Helper T cell (primary cell): Measurements from ENCODE around the genes PTPRJ, TRIM51G and OR5L1.

DNA sequence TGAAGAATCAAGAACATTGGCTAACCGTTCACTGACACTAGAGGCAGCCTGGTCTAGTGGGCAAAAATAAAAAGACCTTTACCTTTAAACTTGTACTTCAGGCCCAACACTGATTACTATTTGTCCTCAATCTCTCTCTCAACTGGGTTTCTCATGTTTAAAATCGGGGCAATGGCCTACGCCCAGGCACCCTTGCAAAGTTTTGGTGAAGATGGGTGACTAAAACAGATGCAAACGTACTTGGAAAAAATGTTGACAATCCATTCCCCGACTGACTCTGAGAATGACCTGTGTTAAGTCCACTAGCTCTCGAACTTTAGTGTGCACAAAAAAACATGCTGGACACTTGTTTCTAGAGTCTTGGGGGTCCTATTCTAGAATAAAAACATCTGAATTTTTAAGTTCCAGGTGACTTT lies 48.5 kb upstream of the RAPSN start:
- PRO-cap, 2 experiments: no peak in any of the 2 experiments

DNA sequence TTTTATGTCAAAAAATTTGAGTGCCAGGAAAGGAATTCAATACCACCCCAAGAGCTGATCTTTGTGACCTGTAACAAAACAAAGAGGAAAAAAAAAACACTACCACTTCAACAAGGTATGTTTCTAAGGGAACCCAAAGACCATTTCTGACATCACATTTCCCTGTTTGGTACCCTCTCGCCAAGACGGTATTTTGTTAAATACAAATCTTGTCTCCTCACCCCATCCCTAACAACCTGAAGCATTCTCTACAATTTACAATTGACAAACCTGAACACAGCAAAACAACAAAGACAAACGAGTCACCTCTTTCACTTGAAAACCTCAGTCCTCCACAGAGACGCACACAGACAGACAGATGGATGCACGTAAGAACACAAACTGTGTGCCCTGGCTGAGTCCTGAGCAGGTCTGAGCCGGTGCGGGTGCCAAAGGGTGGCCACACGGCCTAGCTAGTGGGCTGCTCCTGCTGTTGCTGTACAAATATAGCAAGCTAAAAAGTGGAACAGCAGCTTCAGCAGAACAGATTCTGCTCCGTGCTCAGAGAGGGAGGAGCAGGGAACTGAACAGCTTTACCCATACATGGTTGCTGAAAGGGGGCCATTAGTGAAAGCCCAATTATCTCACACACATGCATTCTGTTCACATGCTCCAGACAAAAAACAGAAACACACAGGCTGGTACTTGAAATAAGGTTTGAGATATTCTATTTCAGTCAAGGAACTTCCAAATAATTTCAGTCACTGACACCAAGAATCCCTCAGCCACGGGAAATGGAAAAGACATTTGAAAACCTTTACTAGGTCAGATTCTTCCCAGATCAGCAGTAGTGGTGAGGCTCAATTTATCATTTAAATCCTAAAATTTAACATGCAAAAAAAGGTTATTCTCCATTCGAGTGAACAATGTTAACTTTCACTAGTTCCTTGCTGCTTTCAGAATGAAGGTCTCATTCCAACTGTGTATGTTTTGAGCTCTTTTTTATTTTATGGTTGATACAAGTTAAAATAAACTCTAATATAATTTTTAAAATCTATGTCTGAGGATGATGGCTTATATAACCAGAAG lies 28.4 kb downstream of the CELF1 start:
- PRO-cap, 2 experiments: peak in 2 of 2 experiments; most common plus-strand start position 345 of the sequence (in 2); most common minus-strand start position 356 of the sequence (in 1)

GRCh38 chr11:47640604-47640917 lies 1.8 kb downstream of the MTCH2 start:
- PRO-cap, 2 experiments: no peak in any of the 2 experiments

DNA sequence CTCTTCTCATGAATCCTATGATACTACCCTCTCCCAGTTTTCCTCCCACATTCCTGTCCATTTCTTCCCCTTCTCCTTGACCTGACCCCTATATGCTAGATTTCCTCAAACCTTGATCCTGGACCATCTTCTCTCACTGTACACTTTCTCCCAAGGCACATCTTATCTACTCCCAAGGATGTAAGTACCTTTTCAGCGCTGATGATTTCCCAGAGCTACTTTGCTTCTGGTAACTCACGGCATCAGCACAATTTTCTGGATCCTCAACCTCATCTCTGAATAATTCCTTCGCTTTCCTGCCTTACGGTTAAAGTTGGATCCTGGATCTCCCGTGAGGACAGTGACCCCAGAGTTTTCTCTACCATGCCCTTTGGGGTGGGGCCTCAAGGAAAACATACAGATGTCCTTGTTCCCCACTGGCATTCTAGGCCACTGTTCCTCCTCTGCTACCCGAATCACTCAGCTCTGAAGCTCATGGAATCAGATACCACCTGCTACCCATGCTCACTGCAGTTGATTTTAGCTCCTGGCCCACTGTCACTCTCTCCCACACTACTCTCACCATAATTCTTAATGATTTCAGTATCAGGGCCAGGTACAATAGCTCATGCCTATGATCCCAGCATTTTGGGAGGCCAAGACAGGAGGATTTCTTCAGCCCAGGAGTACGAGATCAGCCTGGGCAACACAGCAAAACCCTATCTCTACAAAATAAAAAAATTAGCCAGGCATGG lies 5.9 kb downstream of the NUP160 start:
- PRO-cap, 2 experiments: no peak in any of the 2 experiments

- PRO-cap, 2 experiments: no peak in any of the 2 experiments
These were observed 16.9 kb upstream of the NUP160 start for GRCh38 chr11:47865086-47865327.

DNA sequence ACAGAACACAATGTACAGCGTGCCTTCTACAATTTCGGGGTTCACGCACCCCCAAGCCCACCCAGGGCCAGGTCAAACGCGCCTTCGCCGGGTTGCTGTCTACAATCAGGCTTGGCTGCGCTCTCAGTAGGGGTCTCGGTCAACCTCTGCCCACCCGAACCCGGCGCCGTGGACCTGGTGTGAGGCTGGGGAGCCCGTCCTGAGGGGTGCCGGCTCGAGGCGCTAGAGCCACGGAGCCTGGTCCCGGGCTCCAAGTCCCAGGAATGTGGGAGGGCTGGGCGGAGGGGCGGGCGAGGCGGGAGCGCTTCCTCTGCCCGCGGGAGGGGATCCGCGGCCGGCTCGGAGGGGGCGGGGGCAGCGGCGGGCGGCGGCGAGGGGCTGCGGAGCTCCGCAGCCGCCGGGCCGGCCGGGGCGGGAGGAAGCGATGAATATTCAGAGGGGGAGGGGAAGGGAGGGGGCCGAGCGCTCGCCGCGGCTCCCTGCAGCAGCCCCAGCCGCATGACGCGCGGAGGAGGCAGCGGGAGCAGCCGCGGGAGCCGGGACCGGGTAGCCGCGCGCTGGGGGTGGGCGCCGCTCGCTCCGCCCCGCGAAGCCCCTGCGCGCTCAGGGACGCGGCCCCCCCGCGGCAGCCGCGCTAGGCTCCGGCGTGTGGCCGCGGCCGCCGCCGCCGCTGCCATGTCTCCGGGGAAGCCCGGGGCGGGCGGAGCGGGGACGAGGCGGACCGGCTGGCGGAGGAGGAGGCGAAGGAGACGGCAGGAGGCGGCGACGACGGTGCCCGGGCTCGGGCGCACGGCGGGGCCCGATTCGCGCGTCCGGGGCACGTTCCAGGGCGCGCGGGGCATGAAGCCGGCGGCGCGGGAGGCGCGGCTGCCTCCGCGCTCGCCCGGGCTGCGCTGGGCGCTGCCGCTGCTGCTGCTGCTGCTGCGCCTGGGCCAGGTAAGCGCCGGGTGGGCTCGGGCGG lies at the start of gene PTPRJ:
PTPRJ (plus strand) TSS at position 487 of the 961 bp plus-strand sequence.
- PRO-cap, 2 experiments: peak in 2 of 2 experiments; most common plus-strand start position 499 of the sequence (in 2); most common minus-strand start position 677 of the sequence (in 2)

DNA sequence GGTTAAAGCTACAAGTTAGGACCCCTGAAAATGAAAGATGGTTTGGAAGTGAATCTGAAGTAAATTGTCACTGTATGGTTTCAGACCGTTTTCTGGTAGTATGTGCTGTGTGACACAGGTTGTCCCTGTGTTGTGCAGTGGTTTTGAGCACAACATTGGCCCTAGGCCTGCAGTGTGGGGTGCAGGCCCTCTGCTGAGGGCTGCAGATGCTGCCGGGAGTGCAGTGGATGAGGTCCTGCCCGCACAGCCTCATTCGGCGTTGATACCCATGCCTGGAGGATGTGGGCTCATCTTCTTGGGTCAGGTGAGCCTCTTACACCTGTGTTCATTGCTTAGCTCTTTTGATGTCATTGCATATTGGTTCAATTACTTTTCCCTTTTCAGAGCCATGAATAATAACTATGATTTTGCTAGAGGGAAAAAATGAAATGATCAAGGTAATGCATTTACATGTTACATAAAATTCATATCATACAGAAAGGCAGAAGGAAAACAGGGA lies 48.6 kb downstream of the PTPRJ start:
- PRO-cap, 2 experiments: peak in 2 of 2 experiments; most common plus-strand start position 252 of the sequence (in 2); most common minus-strand start position 237 of the sequence (in 1)

GRCh38 chr11:48079187-48080081 lies 99.1 kb downstream of the PTPRJ start:
- PRO-cap, 2 experiments: no peak in any of the 2 experiments

DNA sequence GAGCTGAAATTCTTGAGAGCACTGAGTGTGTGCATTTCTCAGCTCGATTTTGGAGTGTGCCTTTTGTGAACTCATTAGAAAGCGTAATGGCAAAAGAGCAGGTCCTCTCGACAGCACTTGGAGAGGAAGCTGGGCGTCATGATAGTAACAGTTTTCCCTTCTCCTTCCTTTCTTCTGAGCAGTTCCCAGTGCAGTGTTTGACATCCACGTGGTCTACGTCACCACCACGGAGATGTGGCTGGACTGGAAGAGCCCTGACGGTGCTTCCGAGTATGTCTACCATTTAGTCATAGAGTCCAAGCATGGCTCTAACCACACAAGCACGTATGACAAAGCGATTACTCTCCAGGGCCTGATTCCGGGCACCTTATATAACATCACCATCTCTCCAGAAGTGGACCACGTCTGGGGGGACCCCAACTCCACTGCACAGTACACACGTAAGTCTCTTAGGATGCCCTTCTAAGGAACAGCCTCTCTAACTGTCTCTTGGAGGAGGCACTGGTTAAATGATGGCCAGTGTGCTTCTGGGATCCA lies 80.7 kb upstream of the OR4B1 start:
- PRO-cap, 2 experiments: no peak in any of the 2 experiments

DNA sequence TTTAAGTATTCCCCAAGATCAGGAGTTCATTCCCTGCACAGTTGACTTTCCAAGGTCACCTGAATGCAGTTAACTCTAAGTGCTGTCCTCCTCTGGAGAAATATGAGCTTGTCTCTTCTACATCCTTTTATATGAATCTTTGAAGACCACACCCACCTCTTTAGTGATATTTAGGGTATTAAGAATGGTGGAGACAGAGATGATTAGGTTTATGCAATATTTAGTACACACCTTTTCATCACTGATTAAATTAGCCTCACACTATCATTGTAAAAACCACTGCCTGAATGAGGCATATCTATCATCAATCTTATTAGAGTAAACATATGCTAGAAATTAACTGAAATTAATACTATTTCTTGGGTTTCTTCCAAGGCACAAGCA lies at the start of gene TRIM51G:
TRIM51G (minus strand) TSS at position 96 of the 384 bp plus-strand sequence.
- PRO-cap, 2 experiments: no peak in any of the 2 experiments

- PRO-cap, 2 experiments: no peak in any of the 2 experiments
These were observed 208.4 kb upstream of the OR4C12 start for GRCh38 chr11:50190785-50190993.

GRCh38 chr11:55811152-55811664 lies at the start of gene OR5L1:
OR5L1 (plus strand) TSS chr11:55811367.
- PRO-cap, 2 experiments: no peak in any of the 2 experiments

DNA sequence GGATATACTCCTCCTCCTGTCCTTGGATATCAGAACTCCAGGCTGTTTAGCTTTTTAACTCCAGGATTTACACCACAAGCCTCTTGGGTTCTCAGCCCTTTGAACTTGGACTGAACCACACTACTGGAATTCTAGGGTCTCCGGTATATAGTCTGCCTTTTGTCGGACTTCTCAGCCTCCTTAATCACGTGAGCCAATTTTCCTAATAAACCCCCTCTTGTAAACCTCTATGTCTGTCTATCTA lies 22.7 kb downstream of the OR9G1 start:
- PRO-cap, 2 experiments: no peak in any of the 2 experiments

- PRO-cap, 2 experiments: no peak in any of the 2 experiments
These were observed 105.3 kb upstream of the OR5AK2 start for GRCh38 chr11:56883312-56883829.

- PRO-cap, 2 experiments: no peak in any of the 2 experiments
These were observed 2.0 kb downstream of the APLNR start for GRCh38 chr11:57235029-57235500.

DNA sequence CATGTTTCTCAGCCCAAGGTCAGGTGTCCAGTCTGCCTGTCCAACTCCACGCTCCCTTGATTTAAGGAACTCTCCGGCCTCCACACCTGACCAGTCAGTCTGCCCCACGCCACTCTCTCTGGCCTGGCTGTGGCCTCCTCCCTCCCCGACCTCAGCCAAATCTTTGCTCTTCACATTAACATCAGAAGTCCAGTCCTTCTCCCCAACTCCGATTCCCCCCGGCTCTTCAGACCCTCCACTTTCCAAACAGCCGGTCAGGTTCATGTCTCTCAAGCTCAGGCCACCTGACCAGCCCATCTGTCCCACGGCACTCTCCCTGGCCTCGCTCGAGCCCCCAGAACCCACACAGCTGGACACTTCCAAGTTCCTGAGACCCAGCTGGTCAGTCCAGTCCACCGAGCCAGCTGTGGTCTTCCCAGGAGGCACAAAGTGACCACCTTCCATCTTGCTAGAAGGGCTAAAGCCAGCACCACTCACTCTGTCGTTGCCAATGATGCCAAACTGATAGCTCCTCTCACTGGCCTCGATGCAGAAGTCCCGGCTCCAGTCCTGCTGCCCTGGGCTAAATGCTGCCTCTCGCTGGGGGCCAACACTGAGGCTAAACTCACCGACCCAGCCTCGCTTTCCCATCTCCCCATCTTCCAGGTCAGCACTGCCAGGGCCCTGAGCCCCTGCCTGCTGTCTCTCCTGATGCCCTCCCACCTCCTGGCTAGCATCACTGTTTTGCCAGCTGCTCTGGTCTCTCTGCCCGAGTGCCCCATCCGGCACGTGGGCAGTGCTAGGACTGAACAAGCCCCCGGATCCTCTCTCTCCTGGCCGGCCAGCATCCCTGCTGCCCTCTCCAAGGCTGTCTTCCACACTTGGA lies 15.7 kb downstream of the TNKS1BP1 start:
- PRO-cap, 2 experiments: no peak in any of the 2 experiments

GRCh38 chr11:57321159-57321506 lies 3.6 kb downstream of the TNKS1BP1 start:
- PRO-cap, 2 experiments: no peak in any of the 2 experiments

DNA sequence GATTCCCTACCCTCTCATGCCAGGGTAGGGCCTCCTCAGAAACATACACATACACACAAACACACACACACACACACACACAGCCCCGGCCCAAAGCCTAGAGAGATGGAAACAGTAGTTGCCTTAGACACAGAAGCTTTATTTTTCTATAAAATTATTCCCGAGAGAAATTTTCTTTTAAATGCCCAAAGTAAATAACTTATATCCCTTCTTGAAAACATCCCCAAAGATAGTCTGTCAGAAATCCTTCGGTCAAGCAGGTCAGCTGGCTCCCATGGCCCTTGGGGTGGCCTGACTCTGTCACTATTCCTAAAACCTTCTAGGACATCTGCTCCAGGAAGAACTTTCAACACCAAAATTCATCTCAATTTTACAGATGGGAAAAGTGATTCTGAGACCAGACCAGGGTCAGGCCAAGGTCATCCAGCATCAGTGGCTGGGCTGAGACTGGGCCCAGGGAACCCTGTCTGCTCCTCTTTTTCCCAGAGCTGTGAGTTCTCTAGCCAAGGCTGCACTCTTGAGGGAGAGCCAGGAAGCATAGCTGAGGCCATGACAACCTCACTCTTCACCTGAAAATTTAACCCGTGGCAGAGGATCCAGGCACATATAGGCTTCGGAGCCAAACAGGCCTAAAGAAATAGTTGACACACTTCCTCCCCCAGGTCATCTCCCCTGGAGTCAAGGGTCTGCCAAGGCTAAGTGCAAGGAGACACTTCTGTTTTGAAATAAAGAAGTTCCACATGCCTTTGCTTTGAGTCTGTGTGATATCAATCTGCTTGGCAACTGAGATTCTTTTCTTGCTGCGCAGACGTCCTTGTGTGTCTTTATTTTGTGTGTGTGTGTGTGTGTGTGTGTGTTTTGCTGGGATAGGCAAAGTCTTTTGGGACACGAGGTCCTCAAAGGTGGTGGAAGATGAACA lies 16.6 kb upstream of the PRG2 start:
- PRO-cap, 2 experiments: no peak in any of the 2 experiments

GRCh38 chr11:57424398-57425739 lies 2.1 kb downstream of the SLC43A3 start:
- PRO-cap, 2 experiments: peak in 2 of 2 experiments; most common plus-strand start chr11:57425333 (in 2); most common minus-strand start chr11:57424922 (in 2)

- PRO-cap, 2 experiments: no peak in any of the 2 experiments
These were observed 7.7 kb upstream of the SLC43A3 start for GRCh38 chr11:57434348-57435218.